Glomerular endothelial cell (primary cell): ENCODE data around the genes CFTR, FEZF1 and SLC13A1.

GRCh38 chr7:116951403-116952103 is 1.7 kb upstream of the ST7 start:
- RAMPAGE, long total RNA = no peak

DNA sequence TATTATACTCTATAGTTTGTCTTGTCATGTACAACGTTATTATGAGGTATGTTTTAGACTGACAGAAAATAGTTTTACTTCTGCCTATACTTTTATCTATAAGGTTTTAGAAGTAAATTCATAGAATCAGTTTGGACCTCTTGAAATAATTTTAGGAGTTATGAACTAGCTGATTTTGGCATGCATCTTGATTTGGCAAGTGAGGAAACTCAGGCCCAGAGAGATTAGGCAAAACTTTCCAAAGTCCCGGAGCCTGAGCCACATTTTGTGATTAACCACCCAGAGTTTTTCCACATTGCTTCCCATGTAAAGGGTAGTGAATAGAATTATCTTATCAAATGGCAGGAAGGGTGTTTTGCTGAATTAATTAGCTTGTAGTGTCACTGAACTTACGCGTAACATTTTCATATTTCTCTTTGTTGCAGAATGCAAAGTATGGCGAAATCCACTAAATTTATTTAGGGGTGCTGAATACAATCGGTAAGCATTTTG is 176.1 kb downstream of the ST7 start:
- RAMPAGE, long total RNA = no peak

DNA sequence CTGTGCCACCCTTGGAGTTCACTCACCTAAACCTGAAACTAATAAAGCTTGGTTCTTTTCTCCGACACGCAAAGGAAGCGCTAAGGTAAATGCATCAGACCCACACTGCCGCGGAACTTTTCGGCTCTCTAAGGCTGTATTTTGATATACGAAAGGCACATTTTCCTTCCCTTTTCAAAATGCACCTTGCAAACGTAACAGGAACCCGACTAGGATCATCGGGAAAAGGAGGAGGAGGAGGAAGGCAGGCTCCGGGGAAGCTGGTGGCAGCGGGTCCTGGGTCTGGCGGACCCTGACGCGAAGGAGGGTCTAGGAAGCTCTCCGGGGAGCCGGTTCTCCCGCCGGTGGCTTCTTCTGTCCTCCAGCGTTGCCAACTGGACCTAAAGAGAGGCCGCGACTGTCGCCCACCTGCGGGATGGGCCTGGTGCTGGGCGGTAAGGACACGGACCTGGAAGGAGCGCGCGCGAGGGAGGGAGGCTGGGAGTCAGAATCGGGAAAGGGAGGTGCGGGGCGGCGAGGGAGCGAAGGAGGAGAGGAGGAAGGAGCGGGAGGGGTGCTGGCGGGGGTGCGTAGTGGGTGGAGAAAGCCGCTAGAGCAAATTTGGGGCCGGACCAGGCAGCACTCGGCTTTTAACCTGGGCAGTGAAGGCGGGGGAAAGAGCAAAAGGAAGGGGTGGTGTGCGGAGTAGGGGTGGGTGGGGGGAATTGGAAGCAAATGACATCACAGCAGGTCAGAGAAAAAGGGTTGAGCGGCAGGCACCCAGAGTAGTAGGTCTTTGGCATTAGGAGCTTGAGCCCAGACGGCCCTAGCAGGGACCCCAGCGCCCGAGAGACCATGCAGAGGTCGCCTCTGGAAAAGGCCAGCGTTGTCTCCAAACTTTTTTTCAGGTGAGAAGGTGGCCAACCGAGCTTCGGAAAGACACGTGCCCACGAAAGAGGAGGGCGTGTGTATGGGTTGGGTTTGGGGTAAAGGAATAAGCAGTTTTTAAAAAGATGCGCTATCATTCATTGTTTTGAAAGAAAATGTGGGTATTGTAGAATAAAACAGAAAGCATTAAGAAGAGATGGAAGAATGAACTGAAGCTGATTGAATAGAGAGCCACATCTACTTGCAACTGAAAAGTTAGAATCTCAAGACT is at the start of gene CFTR:
TSS of gene CFTR (plus strand) at position 765 of the 1,138 bp plus-strand sequence.
- RAMPAGE, long total RNA = no peak

DNA sequence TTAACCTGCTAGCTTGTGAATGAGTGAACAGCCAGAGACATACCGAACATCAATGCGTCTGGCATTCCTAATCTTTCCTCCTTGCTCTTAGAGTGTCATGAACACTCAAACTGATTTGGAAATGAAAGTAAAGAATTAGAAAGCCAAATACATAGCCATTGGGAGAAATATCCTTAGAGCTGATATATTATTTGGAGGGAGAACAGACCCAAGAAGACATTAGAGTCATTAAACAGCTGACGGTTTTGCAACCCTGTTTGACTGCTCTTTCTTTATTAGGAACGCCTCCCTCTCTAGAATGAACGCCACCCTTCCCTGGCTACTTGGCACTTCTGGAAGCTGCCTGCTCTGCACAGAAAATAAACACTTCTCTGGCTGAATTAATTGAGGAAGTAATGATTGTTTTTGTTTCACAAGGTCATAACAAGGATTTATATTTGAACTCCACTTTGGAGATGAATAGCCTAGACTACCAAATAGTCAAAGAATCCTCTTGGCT is 42.8 kb downstream of the CTTNBP2 start:
- RAMPAGE, long total RNA = no peak

GRCh38 chr7:117871722-117872537 is 1.3 kb downstream of the CTTNBP2 start:
- RAMPAGE, long total RNA = no peak

GRCh38 chr7:117999739-118000068 is 126.5 kb upstream of the CTTNBP2 start:
- RAMPAGE, long total RNA = no peak

- RAMPAGE, long total RNA = no peak
Observed at GRCh38 chr7:118185312-118185638, 1.3 kb downstream of the LSM8 start.

- RAMPAGE, long total RNA = no peak
Observed at GRCh38 chr7:120807344-120807812, 50.6 kb downstream of the TSPAN12 start.

DNA sequence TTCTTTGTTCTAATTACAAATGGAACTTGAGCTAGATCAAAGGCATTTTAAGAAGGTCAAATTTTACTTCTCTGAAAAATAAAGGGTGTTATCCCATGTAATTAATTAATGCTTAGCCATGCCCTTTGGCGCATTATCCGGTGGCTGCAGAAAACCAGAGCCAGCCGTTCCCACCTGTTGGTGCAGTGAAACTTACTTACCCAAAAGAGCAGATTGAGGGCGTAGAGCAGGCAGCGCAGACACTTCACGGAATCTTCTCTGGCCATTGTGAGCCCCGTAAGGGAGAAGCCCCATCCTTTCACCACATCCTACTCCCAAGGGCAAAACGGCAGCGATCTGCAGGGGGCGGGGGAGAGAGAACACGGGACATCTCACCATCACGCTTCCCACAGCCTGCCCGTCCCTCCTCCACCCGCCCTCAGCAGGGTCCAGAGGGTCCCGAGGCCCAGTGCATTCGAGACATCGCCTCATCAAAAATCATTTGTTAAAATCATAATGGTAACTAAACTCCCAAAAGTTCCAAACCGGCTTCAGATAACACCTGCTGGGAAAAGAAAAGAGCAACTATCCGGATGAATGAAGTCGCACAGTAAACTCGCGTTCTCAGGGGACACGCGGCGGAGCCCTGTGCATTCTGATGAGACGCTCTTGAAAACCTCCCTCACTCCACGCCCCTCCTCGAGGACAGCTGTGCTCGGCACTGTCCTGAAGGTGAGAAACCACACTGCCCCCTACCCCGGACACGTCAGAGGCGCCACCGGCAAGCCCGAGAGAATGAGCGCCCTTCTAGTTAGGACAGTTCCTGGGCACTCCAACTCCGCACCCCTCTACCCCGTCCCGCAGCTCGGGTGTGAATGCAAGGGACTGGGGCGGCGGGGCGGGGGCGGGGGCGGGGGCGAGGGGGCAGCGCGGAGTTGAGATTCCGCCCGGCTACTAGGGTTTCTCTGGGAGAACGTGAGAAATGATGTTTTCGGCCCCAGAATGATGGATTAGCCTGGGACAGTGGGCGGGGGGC is 1.1 kb downstream of the TSPAN12 start:
- RAMPAGE, long total RNA = no peak

GRCh38 chr7:120933497-120933940 is 17.1 kb upstream of the ING3 start:
- RAMPAGE, long total RNA = no peak

DNA sequence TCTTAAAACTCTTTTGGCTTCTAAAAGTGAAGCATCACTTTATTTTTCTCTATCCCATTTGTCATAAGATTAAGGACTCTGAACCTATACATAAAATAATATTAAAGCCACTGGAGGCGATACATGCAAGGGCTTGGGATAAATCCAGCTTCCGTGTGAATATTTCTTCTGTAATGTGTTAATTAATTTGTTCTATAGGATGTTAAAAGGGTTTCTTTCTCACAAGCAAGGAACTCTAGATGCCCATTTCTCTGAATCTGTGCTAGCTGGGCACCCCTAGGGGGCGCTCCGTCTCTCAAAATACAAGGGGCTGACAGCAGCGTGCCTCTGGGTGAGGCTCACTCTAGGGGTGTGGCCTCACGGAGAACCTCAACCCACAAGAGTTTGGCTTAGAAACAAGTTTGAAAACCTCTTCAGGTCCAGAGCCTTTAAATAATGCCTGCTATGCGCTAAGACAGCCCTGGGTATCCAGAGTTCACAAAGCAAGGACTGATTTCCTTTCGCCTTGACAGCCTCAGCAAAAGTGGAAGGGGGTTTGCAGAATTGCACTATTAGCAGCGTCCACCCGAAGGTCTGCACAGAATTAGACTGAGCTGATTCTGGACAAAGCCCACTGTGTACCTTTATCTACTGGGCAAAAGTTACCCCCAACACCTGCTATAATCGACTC is 875 bp upstream of the CPED1 start:
- RAMPAGE, long total RNA = no peak

GRCh38 chr7:121394252-121395258 is 1.6 kb downstream of the FAM3C start:
- RAMPAGE, long total RNA = no peak

GRCh38 chr7:121438331-121439022 is 42.4 kb upstream of the FAM3C start:
- RAMPAGE, long total RNA = no peak

DNA sequence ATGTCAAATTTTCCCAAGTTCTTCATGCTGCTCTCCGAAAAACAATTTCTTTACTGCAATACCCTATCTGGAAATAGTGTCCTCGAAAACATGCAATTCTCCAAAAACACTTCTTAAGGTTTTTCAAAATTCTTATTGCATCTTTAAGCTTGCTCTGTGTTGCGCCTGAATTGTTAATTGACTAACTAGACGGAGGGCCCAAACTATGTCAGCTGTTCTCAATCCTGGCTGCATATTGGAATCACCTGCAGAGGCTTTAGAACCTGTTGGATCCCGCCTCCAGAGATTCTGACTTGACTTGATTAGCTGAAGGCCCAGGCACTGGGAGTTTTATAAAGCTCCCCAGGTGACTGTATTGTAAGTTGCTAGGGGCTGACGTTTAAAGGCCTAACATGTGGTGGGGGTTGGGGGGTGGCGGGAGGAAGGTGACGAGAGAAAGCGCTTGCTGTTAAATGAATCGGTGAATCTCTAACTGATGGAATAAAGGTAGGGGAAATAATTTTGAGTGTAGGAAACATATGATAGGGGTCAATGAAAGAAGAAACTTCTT is 224.8 kb upstream of the FAM3C start:
- RAMPAGE, long total RNA = no peak

- RAMPAGE, long total RNA = no peak
Observed at GRCh38 chr7:122238215-122239316, 66.0 kb downstream of the FEZF1 start.

GRCh38 chr7:122304241-122305229 is at the start of gene FEZF1:
TSS of gene FEZF1 (minus strand) at chr7:122304750.
- RAMPAGE, long total RNA = no peak

GRCh38 chr7:122311720-122312348 is 7.3 kb upstream of the FEZF1 start:
- RAMPAGE, long total RNA = no peak

DNA sequence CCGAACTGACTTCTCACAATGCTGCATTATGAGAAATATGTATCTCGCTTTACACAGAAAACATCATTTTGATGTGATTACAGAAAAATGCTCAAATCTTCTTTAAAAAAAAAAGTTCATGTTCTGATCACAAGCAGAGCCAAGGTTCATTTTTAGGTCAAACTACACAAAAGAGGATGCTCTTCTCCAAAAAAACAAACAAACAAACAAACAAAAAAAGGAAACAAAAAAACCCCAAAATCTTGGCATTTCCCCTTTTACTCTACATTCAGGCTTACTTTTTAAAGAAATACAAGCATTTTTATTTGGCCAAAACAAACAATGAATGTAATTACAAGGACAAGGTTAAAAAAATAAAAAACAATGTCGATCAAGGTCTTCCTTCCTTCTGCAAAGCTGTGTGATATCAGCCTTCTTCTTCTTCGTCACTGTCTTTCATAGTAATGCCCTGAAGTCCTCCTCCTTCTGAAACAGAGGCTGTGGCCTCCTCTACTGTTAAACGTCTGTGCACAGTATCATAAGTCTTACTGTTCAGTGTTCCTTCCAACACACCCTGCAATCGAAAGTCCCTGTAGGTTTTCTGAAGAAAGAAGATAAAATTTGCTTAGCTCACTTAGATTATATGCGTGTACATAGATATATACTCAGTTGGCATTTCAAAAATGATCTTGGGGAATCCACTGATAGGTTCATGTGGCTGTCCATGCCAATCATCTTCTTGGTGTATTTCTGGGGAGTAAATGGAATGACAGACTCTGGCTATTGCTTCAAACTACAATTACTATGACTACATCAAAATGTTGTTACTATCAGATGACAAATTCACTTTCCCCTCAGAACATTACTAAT is 15.4 kb upstream of the FEZF1 start:
- RAMPAGE, long total RNA = no peak

DNA sequence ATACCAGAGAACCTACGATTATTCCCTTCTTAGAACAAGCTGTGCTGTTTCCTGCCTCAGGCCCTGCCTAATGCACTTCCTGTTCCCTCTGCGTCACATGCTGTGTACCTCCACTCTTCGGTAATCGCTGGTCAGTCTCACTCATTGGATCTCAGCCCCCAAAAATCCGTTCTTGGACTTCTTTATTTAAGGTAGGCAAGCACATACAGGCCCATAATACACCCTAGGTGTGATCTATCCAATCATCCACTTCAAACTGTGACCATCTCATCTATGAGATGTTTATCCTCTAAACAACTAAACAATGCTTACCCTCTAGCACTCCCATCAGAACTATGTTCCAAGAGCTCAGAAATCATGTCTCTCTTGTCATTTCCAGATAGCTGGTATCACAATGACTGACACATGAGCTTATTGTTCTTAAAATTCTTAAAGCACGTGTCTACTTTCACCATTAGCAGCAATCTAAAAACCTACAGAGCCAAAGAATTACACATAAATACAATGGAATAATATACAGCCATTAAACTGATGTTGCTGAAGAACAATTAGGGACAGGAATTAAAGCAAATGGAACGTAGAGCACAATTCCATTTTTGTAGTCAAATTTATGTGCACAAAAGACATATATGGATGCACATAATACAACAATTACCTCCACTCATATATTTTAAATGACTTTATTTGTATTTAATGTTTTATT is 83.8 kb downstream of the CADPS2 start:
- RAMPAGE, long total RNA = no peak

GRCh38 chr7:123199628-123200221 is at the start of gene SLC13A1:
TSS of gene SLC13A1 (minus strand) at chr7:123199969.
- RAMPAGE, long total RNA = no peak